NALM6 (cell line): ENCODE measurements around the genes ANKRD11 and MC1R.

GRCh38 chr16:88925004-88925939, 51.7 kb downstream of the CBFA2T3 start:
- PRO-cap, result bidirectional peak, plus-strand start at chr16:88925527, minus-strand start at chr16:88925353

DNA sequence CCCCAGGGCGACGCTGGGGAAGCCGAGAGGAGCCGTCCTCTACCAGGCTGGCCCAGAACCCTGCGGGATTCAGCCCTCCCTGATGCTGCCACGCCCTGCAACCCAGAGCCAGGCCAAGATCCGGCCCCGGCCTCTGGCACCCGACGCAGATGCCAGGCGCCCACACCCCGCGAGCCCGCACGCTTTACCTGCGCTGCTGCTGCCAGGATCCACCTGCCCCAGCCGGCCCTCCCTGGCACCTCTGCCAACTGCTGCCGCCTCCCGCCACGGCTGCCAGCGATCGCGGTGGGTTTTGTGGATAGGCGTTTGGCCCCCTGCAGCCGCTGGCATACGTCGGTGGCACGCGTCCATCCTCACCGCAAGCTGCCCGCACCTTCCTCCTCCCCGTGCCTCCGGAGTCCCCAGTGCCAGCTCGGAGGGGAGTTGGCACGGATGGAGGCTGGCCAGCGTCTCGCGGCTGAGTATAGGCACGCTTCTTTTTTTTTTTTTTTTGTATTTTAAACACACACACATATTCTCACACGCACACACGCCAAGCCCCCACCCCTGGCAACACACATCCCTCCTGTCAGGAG, 41.3 kb upstream of the ACSF3 start:
- PRO-cap, result no peak

GRCh38 chr16:89071739-89072463, 21.8 kb upstream of the ACSF3 start:
- PRO-cap, result no peak

- PRO-cap, result no peak
These were observed 8.1 kb downstream of the SLC22A31 start for GRCh38 chr16:89192042-89192812.

DNA sequence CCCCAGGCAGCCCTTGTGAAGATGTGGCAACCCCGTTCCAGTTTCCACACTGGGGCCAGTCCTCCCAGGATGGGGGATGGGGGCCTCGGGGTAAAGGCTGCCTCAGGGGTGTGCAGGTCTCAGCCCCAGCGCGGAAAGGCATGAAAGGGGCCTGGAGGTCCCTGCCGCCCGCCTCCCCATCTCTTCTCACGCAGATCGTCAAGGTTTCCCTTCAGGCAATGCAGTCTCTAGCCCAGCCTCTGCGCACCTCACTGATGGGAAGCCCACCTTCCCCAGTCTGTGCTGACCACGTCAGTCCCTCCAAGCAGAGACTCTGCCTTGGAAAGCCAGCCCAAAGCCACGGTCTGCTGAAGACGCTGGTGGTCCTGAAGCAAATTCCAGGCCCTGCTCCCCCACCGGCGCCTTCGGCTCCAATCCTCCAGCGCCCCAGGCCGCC, 269 bp upstream of the SLC22A31 start:
- PRO-cap, result no peak

DNA sequence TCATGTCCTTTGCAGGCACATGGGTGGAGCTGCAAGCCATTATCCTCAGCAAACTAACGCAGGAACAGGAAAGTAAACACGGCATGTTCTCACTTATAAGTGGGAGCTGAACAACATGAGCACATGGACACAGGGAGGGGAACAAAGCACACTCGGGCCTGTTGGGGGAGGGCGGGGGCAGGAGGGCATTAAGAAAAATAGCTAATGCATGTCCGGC, 28.9 kb downstream of the ZNF778 start:
- PRO-cap, result no peak

- PRO-cap, result no peak
These were observed 64.3 kb downstream of the ZNF778 start for GRCh38 chr16:89281715-89282269.

DNA sequence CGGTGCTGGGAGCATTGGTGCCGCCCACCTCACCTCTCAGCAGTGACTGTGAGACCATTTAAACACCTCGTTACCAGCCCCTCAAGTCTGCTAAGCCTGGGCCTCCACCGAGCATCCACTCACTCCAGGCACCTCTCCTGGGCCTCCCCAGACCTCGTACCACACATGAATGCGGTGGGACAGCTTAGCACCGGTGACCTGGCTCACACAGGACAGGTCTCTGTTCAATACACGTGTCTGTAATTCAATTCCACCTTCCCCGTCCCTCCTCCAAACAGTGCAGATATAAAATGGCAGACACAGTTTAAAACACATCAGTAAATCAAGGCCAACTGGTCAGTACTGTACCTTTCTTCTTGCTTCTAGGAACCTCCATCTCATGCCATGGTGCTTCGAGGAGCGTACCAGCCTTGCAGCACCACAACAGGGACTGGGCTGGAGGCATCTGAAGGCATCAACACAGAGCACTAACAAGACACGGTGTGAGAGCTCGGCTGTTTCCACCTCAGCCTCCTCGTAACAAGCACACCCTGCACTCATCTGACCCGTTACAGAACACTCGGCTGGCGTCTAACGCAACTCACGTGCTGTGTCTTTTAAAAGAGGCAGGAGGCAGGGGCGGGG, 73.9 kb downstream of the ZNF778 start:
- PRO-cap, result no peak

DNA sequence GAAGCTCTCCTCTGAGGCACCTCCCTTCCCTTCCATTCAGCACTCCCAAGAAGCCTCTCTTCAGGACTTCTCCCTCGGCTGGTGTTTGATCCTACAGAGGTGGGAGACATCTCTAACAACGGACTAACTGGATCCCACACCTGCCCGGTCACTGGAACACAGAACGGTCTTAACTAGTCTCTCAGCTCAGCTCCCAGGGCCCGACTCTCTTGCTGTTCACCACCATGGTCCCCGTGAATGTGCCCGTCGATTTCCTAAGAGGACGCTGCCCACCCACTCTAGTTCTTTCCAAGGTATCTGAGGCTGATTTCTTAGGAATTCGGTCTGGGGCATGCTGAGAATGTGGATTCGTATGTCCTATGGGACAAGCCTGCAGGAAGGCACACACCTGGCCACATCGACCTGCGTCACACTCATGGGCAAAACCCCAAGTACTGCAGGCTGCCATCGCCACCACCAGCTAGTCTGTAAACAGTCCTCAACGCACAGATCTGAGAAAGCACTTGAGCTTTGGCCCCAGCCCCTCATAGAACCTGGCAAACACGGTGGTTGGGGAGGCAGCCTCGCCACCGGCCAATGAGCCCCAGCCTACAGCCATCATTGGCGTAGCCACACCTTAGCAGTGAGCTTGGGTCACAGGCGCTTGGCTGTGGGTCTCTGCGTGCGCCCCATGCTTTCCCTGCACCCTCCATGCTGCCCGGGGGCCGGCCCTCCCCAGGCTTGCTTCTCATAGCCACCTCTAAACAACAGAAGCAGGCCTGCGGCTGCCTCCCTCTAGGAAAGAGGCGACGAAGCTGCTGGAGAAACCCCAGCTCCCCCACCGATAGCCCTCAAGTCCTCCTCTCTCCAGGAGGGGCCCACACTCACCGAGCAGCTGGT, 74.9 kb downstream of the ZNF778 start:
- PRO-cap, result no peak

GRCh38 chr16:89371632-89372127, 118.7 kb downstream of the ANKRD11 start:
- PRO-cap, result no peak

DNA sequence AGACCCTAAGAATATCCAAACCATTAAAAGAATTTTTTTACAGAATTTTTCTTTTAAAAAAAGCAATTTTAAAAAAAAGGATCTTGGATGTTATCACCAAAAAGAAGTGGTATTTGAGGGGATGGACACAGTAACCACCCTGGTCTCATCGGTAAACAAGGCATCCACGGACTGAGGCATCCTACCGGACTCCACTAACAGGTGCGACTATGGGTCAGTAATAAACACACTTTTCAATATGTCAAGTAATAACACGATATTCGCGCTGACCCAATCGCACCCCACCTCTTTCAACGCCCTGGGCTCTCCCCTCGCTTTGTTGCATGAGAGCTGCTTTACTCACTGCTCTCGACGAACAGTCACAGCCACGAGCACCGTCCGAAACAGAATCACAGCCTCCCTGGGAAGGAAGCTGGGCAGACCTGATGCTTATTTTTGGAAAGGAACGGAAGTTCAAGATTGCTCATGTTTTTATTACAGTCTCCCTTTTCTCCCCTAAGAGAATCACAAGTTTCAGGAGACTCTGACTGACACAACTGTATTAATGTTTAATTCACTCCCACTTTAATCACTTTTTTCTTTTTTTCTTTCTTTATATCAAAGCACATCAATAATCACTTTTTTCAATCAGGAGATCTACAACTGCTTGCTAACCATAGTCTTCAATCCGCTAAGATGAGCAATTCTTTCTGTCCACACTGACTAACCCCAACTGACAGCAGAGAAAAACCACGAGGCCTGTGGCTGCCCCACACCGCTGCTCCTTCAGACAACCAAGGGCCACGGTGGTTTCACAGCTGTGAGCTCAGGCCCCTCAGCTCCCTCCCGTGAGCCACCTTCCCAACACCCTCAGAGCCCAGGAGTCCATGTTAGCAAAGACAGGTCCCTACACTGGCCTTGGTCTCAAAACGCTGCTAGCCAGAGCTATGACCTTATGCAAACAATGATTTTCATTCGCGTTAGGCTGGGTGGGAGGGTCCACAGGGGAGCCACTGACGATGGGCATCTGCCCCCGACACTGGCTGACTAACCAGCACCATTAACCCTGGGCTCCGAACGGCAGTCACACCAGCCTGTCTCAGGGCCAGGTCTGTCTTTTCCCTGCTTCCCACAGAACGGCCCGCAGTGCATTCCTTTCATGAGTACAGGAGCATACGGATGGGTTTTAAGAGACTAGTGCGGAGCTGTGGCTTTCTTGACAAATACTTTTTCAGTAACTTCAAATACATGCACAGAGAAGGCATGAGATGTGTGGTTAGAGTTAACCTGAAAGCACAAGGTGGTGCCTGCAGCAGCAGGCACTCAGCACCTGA, 67.6 kb downstream of the ANKRD11 start:
- PRO-cap, result no peak

DNA sequence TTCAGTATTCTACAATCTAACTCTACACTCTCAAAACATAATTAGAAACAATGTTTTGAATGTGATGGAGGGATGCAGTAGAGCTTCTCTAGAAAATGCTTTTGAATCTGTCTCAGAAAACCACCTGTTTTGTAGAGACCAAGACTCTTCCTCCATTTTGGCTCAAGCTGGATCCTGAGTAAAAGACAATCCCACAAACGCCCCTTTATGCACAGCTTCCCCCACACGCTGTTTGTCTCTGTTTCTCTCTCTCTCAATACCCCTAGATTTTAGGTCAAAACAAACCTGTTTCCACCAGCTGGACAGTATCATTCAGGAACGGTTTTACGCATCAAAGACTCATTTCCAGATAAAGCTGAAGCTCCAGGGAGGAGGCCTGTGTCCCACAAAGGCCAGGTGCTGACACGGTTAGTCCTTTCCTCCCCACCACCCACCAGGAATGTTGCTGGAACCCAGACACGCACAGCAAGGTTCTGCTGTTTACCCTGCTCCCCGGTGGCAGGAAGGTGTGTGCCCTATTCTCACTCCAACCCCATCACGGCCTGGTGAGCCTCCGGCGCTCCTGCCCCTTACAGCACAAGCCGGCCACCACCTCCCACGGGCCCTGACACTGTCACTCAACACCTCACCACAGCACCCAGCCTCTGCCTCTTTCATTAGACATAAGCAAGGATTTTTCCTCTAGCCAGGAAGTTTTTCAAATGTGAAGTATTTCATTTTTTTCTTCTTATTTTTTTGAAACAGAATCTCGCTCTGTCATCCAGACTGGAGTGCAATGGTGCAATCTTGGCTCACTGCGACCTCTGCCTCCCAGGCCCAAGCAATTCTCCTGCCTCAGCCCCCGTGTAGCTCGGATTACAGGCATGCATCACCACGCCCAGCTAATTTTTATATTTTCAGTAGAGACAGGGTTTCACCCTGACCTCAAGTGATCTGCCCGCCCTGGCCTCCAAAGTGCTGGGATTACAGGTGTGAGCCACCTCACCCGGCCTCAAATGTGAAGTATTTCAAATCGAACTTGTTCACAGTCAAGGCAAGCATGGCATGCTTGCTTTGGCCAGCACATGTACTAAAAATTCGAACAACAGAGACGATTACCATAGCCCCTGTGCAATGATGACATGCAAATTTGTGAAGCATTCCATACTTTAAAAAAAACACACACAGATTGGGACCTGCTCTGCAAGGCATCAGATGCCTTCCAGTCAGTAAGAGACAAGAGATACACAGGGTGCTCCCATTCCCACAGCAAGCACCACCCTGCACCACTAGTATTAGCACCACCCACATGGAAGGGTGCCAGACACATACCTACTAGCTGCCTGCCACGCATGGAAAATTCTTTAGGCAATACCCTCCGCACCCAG, 47.6 kb downstream of the ANKRD11 start:
- PRO-cap, result no peak

DNA sequence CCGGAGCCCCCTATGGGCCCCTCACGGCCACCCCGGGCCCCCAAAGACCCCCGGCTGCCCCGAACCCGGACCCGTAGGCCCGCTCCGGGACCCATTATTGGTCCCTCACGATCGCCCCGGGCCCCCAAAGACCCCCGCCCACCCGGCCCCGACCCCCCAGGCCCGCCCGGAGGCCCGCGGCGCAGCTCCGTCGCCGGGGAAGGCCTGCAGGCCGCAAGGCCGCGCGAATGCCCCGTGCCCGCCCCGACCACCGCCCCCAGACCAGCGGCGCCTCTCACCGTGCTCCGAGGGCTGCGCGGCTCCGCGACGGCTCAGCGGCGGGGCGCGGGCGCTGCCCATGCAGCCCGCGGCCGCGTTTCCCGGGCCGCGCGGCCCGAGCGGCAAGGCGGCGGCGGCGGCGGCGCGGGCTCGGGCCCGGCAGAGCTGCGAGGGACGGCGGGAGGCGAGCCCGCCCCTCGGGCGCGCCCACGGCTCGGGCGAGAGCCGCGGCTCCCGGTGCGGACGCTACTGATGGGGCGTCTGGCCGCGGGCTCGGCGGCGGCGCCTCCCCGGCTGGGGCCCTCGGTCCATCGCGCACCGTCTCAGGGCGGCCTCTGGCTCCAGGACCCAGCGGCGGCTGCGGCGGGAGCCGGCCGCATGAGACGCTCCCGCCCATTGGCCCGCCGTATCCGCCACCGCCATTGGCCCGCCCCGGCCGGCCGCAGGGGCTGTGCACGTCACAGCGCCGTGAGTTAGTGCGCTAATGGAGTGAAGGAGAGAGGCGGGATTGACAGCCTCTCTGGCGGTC, at the start of gene ANKRD11:
Gene ANKRD11 (minus strand): TSS at position 595 of the 787 bp plus-strand sequence.
- PRO-cap, result bidirectional peak, plus-strand start outside the sequence, minus-strand start at position 595 of the sequence

DNA sequence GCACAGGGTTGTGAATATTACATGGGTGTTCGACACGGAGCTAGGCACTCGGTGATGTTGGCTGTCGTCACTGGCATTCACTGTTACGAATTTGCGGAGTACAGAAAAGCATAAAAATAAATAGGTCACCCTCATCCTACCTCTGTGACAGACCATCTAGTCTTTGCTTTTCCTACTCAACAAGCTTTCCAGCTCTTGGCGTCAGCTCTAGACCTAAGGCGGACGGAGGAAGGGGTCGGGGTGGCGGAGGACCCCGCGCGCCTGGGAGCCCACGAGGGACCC, 934 bp upstream of the SPG7 start:
- PRO-cap, result no peak

GRCh38 chr16:89581937-89582731, 6.6 kb downstream of the CPNE7 start:
- PRO-cap, result no peak

GRCh38 chr16:89716738-89717666, 3.7 kb downstream of the VPS9D1 start:
- PRO-cap, result no peak

GRCh38 chr16:89738228-89739492, 17.3 kb downstream of the ZNF276 start:
- PRO-cap, result no peak

DNA sequence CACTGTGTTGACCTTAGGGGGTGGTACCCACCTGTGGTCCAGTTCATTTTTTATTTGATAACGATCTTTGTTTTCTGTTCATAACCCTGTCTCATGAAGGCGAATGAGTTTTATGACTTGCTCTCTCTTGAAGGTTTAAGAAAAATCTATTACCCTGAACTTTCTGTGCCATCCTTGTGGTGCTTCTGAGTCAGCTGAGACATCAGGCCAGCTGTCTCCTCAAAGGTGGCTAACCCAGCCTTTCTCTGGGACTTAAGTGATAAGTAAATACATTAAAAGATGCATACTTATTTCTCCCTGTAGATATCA, 2.0 kb downstream of the SPIRE2 start:
- PRO-cap, result no peak

- PRO-cap, result no peak
These were observed 13.1 kb upstream of the MC1R start for GRCh38 chr16:89905266-89906167.

GRCh38 chr16:89918212-89918968, at the start of gene MC1R:
TSS of gene MC1R (plus strand) at chr16:89918862.
- PRO-cap, result unidirectional peak, minus-strand start at chr16:89918728